Bile duct (tissue), 1 donor: ENCODE measurements around the genes CFAP46 and VENTX.

- PRO-cap: no peak
These were observed 68.2 kb downstream of the PWWP2B start for GRCh38 chr10:132465111-132465667.

DNA sequence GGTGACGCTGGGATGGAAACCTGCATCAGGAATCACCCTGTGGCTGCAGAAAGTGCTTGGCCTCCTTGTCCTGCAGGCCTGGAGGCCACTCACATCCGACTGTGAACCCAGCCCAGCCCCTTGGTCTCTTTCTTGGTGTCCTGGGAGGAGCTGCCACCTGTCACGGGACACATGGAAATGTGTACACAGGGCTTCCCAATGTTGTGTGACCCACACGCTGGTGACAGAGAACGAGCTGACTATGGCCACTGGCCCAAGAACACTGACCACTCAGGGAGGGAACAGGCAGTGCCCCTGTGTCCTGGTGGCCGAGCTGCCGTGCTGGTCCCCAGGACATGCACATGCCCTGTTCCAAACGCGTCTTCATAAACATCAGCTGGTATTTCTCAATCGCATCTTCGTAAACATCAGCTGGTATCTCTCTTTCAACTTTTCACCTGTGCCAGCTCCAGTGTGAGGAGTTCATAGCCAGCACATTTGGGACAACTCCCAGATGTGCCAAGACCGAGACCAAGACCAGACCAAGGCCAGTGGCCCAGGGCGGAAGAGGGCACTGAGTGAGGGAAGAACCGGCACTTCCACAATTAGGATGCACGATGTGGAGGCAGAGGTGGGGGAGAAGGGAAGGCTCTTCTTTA lies 57.8 kb upstream of the INPP5A start:
- PRO-cap: no peak

DNA sequence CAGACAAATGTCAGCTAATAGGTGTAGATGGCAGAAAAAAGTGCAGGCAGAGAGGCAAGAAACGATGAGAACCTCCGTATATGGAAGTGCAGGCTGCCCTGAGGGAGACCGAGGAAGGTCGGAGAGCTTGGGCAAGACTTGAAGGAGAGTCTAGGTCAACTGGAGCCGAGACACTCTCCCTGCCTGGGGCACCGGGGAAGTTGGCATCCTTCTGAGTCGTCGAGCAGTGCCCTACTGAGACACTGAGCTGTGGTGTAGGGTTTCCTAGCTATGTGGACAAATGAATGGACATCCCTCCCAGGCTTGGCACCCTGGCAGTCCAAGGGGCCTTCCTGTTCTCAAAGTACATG lies 57.3 kb upstream of the INPP5A start:
- PRO-cap: no peak

GRCh38 chr10:132539392-132539968 lies 1.9 kb downstream of the INPP5A start:
- PRO-cap: no peak

- PRO-cap: unidirectional peak, minus-strand start at chr10:132588412
These were observed 50.8 kb downstream of the INPP5A start for GRCh38 chr10:132588015-132589141.

GRCh38 chr10:132630674-132631395 lies 93.2 kb downstream of the INPP5A start:
- PRO-cap: no peak

- PRO-cap: no peak
These were observed 118.9 kb downstream of the INPP5A start for GRCh38 chr10:132656432-132656901.

- PRO-cap: no peak
These were observed 2.0 kb downstream of the NKX6-2 start for GRCh38 chr10:132783656-132784554.

- PRO-cap: no peak
These were observed 39.7 kb downstream of the CFAP46 start for GRCh38 chr10:132902698-132903106.

DNA sequence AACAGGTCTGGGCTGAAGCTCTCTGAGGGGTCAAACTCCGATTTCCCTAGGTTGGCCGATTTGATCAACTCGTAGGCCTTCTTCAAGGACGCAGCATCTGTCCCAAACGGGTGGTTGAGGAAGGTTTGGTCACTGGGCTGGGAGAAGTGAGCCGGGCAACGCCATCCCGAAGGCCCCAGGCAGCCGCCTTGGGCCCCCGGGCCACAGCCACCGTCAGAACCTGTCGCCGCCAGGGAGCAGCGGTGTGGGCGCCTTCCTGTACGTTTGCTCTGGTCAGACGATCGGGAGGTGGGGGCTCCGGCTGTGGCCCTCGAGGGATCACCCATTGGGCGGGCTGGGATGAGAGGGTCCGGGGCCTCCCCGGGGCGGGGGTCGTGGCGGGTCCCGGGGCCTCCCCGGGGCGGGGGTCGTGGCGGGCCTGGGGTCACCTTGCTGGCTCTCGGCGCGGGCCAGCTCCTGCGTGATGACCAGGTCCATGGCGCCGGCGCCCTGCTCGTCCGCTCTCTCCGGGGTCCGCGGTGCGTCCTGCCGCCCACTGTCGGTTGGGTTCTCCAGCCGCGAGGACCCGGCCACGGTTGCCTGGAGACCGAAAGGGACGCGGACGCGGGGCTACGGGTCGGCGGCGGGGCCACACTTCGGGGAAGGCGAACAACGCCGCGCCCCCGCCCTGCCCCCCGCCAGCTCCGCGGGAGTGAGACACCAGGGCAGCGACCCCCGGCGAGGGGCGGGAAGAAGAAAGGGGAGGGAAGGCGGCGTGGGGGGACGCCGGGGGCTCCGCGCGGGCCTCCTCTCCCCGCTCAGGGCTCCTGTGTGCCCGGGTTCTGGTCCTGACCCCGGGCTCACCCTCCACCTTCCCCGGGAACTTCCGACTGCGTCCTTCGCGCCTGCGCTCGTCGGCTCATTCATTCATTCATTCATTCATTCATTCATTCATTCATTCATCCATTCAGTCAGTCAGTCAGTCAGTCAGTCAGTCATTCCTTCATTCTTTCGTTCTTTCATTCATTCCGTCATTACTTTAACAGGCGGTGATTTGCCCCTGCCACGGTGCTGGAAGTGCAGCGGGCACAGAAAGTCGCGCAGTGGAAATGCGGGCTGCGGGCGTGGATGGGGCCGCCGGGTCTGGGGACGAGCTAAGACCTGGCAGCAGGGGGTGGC lies at the start of gene CFAP46:
CFAP46 (minus strand) TSS at position 563 of the 1,158 bp plus-strand sequence.
- PRO-cap: no peak

- PRO-cap: no peak
These were observed 820 bp downstream of the ADGRA1 start for GRCh38 chr10:133088598-133088889.

DNA sequence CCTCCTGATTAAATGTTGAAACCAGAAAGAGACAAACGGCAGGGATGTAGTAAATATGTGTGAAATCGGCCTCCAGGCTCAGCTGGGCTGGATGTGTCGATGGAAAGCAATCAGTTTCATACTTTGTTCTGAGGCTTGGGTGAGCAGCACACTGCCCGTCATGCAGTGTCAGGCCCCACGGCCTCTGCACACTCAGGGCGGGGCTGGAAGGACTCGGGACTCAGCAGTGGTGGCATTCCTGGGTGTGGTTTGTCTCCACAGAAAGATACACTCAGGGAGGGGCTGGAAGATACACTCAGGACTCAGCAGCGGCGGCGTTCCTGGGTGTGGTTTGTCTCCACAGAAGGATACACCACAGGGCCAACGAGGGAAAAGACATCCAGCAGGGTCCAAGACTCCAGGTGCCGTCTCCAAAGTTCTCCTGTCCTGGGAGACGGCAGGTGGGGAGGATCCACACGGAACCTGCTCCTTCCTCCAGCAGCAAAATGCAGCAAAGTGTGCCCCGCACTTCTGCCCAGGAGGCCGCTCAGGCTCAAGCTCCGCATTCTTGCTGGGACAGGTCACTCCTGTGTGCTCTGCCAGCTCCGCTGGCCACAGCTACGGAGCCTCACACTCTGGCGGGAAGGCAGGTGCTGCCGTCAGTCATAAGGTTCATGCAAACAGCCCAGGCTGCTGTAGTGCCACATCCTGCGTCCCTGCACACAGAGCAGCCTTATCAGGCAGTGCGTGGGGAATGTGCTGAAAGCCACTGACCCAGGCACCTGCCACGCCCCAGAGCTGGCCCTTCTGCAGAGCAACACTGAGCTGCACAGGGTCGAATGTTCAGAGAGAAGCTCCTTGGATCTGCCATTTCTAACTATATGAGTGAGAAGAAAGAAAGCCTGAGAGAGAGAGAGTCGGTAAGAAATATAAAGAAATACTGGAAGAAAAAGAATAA lies 22.3 kb downstream of the ADGRA1 start:
- PRO-cap: no peak

GRCh38 chr10:133237327-133238224 lies at the start of gene VENTX:
VENTX (plus strand) TSS chr10:133237855.
- PRO-cap: no peak

DNA sequence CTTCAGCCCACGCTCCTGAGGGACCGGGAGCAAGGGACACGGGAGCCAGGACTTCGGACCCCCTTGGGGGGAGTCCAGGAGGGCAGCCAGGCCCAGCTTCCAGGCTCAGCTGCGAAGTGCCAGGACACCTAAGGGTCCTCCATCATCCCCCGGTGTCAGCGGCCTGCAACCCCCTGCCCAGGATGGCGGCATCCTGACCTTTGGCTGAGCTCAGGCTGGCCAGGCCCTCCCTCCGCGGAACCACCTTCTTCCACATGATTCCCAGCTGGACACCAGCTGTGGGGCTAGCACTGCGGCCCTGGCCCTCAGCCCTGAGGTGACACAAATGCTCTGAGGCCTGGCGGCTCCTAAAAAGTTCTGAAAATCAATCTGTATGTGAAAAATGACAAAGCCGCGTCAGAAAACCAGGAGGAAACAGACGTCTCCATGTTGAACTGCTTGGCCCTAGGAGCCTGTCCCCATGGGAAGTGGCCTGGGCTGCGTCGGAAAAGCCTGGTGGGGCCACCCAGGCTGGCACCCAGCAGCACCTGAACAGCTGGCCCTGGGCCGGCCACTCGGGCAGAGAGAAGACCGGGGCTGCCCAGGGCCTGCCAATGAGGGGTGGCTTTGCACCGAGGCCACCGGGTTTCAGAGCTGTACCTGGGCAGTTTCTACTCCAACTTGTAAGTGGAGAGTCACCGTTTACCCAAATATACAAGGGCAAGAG lies 902 bp upstream of the FUOM start:
- PRO-cap: no peak

GRCh38 chr10:133378005-133379143 lies 688 bp upstream of the PAOX start:
- PRO-cap: bidirectional peak, plus-strand start at chr10:133378669, minus-strand start at chr10:133378582; bidirectional peak, plus-strand start at chr10:133379288, minus-strand start at chr10:133379003

DNA sequence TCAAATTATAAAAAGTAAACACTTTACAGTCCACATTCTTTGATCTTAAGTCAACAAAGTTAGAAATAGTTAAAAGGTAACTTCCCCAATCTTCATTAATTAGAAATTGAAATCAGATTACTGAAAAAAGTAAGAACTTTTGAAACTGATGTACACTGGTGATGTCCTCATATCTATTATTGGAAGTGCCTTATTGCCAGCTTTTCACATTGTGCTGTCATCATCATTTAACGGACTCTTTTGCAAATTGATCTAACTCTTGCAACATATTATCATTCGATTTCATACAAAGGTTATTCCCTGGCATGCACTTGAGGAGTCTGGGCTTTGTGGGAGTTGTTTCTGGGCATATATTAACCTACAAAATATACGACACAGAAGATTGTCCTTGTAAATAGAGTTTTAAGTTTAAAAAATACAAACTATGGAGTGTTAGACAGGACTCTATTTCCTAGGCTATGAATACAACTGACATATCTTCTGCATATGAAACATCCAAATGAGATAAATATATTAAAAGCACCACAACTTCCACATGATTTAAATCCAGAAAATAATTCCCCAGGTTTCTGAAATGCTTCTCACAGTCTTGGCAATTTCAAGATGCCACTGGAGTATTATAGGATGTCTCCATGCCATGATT lies 15.0 kb upstream of the CYP2E1 start:
- PRO-cap: no peak

DNA sequence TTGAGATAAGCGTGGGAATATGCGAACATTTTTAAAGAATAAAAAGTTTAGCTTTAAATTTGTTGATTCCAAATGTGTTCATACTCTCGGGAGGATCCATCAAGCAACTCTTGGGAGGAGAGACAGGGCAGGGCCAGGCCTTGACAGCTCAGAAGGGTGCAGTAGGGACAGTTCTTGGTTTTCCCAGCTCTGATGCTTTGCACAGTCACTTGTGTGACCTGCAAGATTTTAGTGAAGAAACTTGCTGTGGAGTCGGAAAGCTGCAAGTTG lies 3.6 kb downstream of the CYP2E1 start:
- PRO-cap: no peak